Vein endothelial cell (primary cell): ENCODE results near the gene TBX5.

- CAGE, long polyA plus RNA: no peak
Measured at GRCh38 chr12:113062582-113063217, 6.2 kb downstream of the DTX1 start.

- CAGE, long polyA plus RNA: no peak
Measured at GRCh38 chr12:113129509-113130129, 5.9 kb downstream of the RASAL1 start.

DNA sequence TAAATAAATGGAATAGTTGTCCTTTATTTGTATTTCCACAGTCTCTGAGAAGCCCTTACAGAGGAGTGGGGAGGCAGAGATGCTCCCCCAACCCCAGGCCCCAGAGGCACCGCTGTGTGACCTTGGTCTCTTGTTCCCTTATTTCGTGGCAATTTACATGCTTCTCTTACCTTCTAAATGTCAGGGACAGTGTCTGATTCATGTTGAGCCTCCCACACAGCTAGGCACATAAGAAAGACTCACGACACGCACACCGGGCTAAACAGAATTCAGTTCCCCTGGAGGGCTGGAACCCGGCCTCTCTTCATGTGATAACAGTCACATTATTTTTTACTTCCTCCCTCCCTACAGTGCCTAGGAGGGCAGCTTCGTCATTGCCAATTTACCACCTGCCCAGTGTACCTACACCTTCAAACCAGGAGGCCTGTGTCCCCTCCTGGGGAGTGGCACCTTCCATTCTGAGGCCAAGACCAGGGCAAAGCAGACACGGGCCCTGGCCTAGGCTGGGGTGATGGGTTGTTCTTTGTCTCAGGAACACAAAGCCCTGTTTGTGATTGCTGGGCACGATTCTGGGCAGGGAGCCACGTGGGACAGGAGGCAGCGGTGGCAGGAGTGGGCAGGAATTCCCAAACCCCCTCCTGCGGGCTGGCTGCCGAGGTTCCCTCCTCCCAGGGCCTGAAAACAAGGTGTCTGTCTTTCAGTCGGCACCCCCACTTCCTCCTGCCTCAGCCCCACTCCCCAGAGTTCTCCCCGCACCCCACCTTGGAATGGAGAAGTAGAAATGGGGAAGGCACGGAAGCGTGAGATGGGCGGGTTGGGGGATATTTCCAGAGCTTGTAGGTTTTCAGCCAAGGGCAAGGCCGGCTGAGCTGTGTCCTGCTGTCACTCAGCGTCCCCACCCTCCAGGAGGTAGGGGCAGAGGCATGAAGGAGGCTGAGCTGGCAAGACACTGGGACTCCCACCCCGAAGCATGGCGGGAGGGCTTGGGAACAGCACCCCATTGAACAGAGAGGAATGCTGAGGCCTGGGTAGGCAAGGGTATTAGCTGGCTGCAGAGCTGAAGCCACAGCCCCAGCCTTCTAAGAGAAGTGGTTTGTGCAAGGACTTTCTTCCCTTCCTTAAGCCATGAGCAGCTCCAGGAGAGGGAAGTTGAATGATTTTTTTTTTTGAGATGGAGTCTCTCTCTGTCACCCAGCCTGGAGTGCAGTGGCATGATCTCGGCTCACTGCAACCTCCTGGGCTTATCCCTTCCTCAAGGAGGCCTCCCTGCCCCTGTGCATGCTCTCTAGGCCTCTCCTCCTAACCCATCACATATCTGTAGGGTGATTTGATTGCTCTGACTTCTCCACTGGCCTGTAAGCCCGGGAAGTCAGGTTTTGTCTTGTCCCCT, 7.0 kb upstream of the RASAL1 start:
- CAGE, long polyA plus RNA: no peak

DNA sequence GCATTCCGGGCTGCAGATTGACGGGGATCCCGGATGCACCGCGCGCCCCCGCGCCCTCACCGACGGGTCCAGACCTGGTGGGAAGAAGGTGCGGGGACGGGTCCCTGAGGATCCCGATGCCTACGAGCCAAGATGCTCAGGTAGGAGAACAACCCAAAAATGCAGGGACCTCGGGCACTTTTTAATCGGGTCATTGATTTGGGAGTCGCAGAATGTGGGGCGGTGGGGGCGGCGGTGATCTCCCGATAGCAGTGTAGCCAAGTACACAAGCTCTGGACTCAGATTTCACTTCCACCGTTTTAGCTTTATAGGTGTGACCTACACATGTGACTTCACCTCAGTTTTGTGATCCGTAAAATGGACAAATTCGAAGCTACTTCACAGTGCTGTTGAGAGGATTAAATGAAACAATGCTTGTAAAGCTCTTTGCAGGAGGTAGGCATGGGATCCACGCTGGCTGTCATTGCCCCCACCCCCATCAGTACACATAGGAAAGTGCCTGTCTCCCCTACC, 417 bp downstream of the RITA1 start:
- CAGE, long polyA plus RNA: no peak

DNA sequence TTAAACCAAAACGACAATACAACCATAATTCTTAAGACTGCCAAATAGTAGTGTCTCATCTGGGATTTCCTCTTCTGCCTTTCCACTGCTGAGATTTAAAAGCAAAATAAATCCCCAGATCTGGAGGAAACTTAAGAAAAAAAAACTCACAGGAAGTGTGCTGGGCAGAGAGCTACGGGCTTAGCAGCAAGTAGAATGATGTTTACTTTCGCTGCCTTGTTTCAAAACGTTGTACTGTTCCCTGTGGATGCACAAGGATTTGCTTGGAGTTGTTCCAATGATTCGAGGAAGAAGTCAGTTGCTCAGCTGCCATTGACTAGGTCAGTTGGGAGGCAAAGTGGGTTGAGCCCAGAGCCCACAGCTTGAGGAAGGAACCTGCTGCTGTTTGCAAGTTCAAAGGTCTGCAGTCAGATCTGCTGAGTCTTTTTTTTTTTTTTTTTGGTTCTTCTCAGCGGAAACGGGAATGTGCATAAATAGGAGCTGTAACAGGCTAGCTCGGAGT, 1.8 kb downstream of the TPCN1 start:
- CAGE, long polyA plus RNA: no peak

- CAGE, long polyA plus RNA: no peak
Measured at GRCh38 chr12:113236470-113237248, 15.4 kb downstream of the TPCN1 start.

GRCh38 chr12:113277876-113278446, 56.7 kb downstream of the TPCN1 start:
- CAGE, long polyA plus RNA: no peak

- CAGE, long polyA plus RNA: no peak
Measured at GRCh38 chr12:113292721-113293137, 42.2 kb downstream of the SLC8B1 start.

DNA sequence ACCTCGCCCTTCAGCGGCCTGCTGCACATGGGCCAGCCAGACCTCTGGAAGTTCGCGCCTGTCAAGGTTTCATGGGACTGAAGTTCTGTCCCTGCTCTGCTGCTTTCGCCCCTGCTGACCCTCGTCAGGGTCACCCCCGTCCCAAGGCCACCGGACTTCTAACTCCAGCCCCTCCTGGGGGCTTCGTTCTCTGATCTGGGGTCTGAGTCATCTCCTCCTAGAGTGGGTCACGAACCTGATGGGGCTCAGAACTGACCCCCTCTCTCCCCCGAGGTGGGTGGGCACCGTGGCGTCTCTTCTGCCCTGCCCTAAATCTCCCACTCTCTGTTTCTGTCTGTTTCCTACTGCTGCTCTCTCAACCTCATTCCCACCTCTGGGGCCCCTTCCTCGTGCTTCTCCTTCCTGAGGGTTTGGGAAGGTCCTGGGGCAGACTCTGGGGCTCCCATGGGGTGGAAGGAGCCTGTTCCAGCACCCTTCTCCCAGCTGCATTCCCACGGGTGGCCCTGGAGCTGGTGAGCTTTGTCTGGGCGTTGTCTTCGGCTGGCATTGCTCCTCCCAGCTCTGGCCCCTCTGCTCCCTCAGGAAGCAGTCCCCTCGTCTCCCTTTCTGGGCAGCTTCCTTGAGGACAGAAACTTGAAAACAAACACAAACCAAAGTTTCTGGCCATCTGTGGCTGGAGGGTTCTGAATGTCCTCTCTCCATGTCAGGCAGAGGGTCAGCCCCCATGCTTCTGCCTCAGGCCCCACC, 15.0 kb downstream of the SDS start:
- CAGE, long polyA plus RNA: no peak

DNA sequence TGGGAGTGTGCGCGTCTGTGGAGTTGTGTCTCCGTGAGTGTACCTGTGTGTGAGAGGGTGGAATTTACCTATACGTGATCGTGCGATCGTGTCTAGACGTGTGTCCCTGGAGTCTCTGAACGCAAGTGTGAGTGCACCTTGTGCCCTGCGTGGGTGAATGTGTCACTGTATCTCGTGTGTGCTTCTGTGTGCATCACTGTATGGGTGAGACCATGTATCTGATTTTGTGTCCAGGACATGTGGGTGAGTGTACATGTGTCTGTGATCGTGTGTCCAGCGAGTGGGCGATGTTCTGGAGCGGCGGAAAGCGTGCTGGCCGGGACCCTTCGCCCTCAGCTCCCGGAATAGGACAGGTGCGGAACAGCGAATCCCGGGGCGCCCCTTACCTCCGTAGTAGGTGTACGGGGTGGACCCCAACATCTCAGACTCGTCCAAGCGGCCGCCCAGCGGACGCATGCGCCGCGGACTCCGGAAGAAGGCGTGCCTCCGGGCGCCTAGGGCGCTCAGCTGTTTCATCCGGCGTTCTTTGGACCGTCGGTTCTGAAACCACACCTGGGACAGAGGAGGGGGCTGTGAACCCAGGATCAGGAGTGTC, 4.7 kb downstream of the LHX5 start:
- CAGE, long polyA plus RNA: no peak

DNA sequence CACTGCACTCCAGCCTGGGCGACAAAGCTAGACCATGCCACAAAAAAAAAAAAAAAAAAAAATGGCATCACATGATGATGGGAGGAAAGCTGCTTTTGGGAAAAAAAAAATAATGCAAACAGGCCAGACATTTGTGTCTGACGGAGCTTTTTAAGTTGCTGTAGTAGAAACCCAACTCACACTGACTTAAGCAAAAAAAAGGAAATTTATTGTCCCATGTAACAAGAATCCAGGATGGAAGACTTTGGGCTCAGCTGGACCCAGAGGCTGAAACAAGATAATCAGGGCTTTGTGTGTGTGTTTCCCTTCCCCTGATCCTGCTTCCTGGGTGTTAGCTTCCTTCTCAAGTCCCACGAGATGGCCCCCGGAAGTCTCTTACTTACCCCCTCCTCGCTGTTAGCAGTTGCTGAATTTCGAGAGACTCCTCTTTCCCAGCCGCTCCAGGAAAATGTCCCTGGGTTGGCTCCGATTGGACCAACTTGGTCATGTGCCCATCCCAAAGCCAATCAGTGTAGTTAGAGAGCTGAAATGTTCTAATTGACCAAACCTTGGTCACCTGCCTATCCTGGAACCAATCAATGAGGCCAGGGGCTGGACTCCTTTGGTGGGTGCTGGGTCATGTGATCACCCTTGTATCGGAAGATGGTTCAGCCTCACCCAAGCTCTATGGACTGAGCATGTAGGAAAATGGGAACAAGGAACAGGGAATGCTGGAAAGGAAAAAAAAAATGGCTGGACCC, 192.7 kb downstream of the RBM19 start:
- CAGE, long polyA plus RNA: no peak

- CAGE, long polyA plus RNA: no peak
Measured at GRCh38 chr12:114405562-114406731, at the start of gene TBX5. TBX5 (minus strand) TSS chr12:114406144.

DNA sequence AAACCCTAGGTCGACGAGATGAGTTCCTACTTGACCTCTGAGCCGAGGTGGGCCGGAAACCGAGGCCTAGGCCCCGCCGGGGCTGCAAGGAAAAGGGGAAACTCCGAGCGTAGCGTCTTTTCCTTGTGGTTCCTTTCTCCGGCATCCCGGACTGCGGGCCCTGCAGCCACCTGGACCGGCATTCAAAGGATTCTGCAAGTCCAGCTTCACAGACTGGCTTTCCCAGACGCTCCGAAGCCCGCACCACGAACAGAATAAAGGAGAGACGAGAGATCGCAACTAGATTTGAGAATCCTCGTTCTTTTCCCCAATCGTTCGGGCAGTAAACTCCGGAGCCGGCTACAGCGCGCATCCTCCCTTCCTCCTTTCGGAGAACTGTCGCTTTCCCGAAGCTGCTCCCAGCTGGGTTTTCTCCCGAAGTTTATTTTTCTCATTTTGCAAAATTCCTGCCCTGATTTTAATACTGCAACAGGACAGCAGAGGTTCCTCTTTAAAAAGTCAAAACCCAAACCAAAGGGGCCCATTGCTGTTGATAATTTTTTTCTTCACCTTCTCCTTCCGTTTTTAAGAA, 3.6 kb upstream of the TBX5 start:
- CAGE, long polyA plus RNA: no peak

- CAGE, long polyA plus RNA: no peak
Measured at GRCh38 chr12:114611341-114611818, 72.6 kb downstream of the TBX3 start.

GRCh38 chr12:114656611-114657203, 27.3 kb downstream of the TBX3 start:
- CAGE, long polyA plus RNA: no peak

DNA sequence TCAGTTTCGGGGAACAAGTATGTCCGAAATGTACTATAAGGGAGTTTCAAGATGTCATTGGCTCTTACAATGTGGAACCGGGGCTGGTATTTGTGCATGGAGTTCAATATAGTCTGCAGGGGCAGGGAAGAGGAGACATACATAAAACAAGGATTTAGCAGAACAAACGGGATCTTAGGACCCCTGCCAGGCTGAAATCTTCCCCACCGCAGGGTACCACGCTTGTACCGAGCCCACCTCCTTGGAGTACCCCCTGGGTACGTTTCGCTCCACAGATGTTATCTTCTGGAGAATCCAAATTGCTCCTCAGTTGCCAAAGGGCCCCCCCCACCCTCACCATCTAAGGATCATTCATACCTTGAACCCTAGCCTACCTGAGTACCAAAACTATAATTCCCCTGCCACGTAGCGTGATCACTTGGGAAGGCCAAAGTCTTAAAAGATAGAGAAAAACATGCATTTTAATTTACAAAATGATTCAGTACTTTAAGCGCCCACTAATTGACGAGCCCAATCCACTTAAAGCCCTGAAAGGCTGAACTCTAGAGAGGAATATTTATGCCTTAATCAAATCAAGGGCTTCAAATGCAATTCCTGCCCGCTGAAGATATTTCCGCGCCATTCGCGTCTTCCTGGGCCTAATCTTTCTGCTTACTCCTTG, 4.3 kb downstream of the TBX3 start:
- CAGE, long polyA plus RNA: no peak

DNA sequence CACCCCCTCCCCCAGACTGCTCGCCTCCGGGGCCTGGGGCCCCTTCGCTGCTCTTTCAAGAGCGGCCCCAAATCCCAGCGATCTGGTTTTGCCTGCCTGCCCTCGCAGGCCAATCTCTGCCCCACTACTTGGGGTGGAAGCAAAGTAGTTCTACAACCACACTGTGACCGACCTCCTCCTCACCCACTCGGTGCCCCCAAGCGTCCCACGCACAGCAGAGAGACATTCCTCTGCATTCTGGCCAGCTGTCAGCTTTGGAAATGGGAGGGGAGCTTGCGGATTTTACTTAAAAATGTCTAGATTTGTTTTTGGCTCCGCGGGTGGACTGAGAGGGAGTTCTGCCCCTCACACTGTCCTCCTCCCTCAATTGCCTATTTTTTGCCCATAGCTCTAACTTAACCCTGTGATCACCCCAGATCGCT, 2.5 kb upstream of the TBX3 start:
- CAGE, long polyA plus RNA: no peak

DNA sequence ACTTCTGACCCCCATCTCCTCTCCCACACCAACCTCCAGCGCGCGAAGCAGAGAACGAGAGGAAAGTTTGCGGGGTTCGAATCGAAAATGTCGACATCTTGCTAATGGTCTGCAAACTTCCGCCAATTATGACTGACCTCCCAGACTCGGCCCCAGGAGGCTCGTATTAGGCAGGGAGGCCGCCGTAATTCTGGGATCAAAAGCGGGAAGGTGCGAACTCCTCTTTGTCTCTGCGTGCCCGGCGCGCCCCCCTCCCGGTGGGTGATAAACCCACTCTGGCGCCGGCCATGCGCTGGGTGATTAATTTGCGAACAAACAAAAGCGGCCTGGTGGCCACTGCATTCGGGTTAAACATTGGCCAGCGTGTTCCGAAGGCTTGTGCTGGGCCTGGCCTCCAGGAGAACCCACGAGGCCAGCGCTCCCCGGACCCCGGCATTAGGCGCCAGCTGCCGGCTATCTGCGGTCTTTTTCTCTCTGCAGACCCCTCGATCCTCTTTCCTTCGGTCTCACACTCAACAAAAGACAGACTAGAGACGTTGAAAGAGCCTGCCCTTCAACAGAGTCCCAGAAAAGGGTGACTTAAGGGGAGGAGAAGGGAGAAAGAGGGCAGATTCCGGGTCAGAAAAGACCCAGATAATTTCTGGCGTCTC, 3.0 kb upstream of the TBX3 start:
- CAGE, long polyA plus RNA: no peak

DNA sequence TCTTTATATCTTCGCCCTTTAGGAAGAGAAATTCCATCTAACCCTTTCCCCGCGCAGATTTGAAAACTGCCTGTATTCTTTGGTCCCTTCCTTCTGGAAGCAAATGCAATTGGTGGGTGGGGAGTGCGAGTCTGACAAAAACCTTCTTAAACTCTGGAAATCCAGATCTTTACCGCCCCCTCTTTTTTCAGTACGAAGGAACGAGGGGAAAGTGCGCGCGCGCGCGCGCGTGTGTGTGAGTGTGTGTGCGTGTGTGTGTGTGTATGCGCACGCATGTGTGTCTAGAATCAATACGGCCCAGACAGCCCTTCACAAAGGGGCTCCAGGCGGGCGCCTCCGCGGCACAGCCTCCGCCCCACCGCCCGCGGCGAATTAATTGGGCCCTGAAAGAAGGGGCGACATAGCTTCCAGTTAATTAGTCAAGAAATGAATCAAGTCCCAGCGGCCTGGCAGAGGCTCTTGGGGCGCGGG, 14.0 kb upstream of the TBX3 start:
- CAGE, long polyA plus RNA: no peak

GRCh38 chr12:114773901-114774391, 90.0 kb upstream of the TBX3 start:
- CAGE, long polyA plus RNA: no peak